ENCODE results near the genes FNDC7 and MYBPHL.

DNA sequence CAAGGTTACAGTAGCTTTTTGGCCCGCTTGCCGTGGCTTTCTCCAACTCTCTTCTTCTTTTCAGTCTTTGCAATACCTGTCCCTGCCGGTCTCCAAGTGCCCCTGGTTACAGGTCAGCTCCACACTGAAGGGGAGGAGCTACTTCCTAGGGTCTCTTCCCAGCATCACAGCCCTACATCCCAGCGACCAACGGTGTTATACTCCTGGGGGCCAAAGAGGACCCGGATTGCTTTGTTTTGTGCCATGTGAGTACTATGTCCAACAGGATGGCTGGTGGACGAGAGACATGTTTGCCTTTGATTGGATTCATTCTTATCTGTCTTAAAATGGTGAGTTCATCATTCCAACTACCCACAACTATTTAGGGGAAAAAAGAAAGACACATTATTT, at the start of gene FNDC7:
FNDC7 (plus strand) TSS at position 241 of the 390 bp plus-strand sequence.
- RRBS = no CpG with 5 or more reads among the region's 7 CpGs

GRCh38 chr1:108717776-108718143, 5.1 kb downstream of the FNDC7 start:
- RRBS = no CpG with 5 or more reads among the region's 8 CpGs

GRCh38 chr1:109138185-109138938, 24.4 kb downstream of the ELAPOR1 start:
- RRBS = no CpG with 5 or more reads among the region's 10 CpGs

DNA sequence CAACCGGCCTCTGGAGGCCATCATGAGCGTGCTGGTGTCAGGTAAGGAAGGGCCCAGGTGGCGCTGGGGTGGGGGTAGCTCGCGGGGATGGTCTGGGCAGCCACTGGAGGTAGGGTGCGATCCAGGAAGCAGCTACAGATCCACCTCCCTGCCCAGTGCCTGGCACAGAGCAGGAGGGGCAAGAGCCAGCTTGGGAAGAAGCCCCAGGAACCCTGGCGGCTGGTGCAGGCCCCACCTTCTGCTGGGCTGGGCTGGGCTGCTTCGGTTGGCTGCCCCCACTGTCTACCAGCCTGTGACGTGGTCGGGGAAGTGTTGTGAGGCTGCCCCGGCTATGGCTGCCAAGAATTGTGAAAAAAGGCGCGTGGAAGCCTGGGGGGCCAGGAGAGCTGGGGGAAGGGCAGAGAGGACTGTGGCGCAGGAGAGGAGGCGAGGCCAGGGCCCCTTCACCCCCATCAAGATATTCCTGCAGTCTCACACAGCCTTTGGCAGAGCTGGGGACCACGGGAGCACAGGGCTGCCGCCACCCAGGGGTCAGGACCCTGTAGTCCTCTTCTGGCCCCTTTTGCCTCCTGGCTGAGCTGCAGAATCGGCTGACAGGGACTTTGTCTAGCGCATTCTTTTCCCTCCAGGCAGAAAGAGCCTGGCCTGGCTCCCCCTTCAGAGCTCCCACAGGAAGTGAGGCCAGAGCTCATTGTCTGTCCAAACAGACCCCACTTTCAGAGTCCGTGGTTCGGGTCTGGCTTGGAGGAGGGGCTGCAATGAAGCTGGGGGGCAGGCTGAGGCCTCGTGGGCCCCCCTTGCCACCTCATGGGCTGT, 4.2 kb downstream of the CELSR2 start:
- RRBS = no CpG with 5 or more reads among the region's 22 CpGs

- RRBS = no CpG with 5 or more reads among the region's 12 CpGs
Measured at GRCh38 chr1:109275478-109276050, 7.4 kb downstream of the PSRC1 start.

GRCh38 chr1:109300632-109301134, 6.1 kb downstream of the MYBPHL start:
- RRBS = 90% methylated on average over 2 of the region's 15 CpGs

GRCh38 chr1:109306905-109308105, at the start of gene MYBPHL:
TSS of gene MYBPHL (minus strand) at chr1:109307011.
- RRBS = 74% methylated on average over 2 of the region's 22 CpGs

- RRBS = no CpG with 5 or more reads among the region's 5 CpGs
Measured at GRCh38 chr1:109389179-109389747, 8.5 kb downstream of the SORT1 start.

- RRBS = no CpG with 5 or more reads among the region's 4 CpGs
Measured at GRCh38 chr1:109391850-109392566, 5.7 kb downstream of the SORT1 start.

DNA sequence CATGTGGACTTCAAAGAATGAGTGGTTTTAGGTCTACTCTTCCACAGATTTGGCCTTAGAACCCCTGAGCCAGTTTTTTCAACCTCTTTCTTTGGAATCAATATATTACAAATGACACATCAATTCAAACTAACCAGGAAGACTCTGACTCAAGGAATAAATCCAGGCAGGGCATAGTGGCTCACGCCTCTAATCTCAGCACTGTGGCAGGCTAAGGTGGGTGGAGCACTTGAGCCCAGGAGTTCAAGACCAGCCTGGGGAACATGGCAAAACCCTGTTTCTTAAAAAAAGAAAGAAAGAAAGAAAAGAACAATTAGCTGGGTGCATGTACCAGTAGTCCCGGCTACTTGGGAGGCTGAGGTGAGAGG, 2.1 kb downstream of the SORT1 start:
- RRBS = no CpG with 5 or more reads among the region's 2 CpGs

DNA sequence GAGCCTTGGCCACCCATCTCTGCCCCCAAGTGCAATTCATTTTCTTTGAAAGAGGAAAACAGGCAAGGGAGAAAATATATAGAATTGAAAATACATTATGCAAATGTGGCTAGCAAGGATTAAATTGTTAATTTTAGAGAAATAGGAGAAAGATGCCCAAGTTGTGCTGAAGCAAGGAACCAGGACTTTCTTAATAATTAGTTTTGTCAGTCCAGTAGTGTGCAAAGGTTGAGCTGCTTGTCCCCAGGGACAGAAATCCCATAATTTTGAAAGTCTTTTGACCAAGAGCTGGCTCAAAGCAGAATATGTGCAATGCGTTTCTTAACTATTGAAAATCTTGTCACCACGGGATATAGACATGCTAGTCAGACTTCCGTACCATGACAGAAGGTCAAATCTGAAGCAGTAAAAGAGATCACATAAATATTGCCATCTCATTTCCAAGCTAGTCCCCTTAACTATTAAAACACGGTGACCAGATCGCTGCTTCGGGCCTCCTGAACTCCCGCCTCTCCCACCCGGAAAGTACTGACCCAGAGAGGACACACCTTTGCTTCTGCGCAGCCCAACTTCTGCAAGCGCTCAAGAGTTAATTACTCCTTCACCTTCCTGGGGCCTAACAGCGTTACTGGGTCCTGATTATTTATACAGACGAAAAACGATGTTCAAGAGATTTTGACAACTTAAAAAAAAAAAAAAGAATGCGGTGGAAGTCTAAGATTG, 898 bp downstream of the SORT1 start:
- RRBS = no CpG with 5 or more reads among the region's 14 CpGs

DNA sequence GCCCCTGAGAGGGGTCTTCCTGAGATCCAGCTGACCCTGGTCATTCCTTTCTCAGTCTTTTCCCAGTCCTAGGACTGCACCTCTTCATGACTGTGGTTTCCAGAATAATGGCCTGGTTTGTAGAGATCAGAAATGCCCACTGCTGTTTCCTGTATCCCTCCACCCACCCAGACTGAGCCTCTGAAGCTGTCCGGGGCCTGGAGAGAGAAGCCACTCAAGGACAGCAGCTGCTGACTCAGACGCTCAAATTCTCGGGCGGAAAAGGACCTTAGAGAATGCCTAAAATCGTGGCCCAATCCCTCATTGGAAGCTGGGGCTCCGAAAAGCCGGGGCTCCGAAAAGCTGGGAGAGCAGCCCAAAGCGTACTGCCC, 7.9 kb upstream of the GPR61 start:
- RRBS = 3% methylated on average over 3 of the region's 9 CpGs

DNA sequence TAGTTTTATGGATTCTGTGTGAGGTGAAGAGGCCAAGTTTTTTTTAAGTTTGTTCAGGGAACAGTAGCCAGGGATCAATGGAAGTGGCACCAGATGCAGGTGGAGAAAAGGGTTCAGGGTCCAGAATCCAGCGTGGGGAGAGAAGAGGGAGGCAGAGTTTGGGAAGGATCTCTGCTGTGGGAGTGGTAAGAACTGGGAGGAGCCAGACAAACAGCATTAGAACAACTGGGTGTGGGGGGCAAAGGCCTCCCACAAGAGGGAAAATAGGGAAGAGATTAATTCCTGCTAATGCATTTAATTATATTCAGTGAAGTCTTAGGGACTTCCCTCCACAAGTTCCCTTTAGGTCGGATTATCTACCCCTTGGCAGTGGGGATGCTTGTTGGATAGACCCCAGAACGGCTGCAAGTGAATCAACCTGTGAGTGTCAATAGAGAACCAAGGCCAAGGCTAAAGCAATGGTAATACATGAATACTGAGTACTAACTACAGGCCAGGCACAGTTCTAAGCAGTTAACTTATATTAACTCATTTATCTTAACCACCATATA, 602 bp downstream of the GNAT2 start:
- RRBS = no CpG with 5 or more reads among the region's 3 CpGs

- RRBS = 57% methylated on average over 6 of the region's 17 CpGs
Measured at GRCh38 chr1:109623333-109624385, 4.0 kb downstream of the AMPD2 start.

DNA sequence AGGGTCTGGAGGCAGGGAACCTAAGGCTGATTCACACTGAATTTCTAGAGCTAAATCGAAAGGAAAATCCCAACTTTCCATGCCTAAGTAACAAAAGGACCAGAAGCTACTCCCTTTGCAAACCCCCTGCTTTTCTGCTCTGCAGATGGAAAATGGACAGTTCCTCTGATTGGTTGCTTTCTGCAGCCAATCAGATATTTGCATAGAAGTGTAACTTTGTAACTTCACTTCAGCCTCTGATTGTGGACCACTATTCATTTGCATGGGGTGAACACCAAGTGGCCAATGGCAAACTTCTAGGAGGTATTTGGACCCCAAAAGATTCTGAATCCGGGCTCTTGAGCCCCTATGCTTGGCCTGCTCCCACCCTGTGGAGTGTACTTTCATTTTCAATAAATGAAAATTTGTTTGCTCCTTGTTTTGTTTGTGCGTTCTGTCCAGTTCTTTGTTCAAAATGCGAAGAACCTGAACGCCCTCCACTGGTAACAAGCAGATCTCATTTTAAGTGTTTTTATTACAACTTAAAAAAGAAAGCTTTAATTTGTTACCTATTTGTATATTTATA, 6.5 kb upstream of the GSTM4 start:
- RRBS = no CpG with 5 or more reads among the region's 5 CpGs

GRCh38 chr1:109756387-109757019, 7.2 kb downstream of the EPS8L3 start:
- RRBS = no CpG with 5 or more reads among the region's 7 CpGs

DNA sequence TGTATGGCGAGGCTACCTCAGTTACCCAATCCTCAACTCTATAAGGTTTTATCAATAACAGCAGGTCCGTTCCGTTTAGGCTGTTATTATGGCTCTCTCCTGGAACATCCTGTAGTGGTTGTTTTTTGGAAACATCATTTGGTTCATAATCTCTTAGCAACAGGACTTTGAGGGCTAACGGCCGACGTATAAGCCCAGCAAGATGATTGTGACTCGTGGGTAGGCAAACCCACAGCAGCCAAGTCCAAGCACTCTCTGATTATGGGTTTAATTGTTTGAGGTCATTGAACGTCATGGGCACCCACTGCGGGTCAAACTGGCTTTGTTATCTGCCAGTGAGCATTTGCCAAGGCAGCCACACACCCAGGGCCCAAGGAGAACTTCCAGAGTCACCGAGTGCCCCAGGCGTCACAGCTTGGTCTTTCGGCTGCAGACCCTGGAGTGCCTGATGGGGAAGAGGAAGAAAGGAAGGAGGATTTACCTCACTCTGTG, 30.6 kb upstream of the EPS8L3 start:
- RRBS = no CpG with 5 or more reads among the region's 12 CpGs

DNA sequence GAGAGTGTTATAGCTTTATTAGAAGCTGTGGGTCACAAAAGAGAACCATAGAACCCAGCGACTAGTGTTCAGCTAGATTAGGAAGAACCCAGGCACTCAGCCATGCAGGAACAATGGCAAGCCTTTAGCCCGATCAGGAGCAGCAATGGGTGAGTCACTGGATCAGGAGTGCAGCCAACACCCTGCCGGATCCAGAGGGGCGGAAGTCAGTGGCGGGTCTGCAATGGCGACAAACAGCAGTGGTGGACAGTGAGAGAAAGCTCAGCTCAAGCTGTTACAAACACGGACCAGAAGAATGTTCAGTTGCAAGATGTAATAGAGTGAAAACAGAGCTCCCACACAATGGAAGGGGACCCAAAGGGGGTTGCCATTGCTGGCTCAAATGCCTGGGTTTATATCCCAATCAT, 58.3 kb upstream of the CSF1 start:
- RRBS = no CpG with 5 or more reads among the region's 7 CpGs

DNA sequence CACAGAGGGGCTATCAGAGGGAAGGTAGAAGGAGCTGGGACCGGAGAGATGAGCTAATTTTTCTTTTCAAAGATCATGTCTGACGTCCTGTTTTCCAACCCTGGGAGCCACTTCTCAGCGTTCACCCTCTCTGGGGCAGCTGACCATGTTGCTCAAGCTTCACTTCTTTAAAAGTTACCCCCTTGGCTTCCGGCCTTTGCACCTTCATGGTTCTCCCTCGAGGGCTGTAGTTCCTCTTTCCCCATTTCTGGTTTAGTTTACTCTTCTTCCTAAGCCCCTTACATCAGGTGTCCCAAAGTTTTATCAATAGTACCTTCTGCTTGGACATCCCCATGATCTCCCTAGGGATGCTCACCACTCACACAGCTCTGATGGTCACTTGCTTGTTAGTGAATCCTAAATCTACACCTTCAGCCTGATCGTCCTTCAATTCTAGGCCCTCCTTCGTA, 23.8 kb upstream of the CSF1 start:
- RRBS = no CpG with 5 or more reads among the region's 7 CpGs

- RRBS = no CpG with 5 or more reads among the region's 8 CpGs
Measured at GRCh38 chr1:109983951-109984446, 566 bp upstream of the AHCYL1 start.

All from T47D (cell line).